Esophagus muscularis mucosa (tissue), 4 donors: ENCODE measurements around a stretch of chr13.

- PRO-cap, result no peak
- RAMPAGE, long total RNA, 4 experiments, result no peak in any of the 4 experiments
These were observed 85.2 kb downstream of the COL4A2 start for GRCh38 chr13:110392168-110392821.

- PRO-cap, result unidirectional peak, plus-strand start at chr13:110397592
- RAMPAGE, long total RNA, 4 experiments, result no peak in any of the 4 experiments
These were observed 90.5 kb downstream of the COL4A2 start for GRCh38 chr13:110397482-110398133.

- PRO-cap, result bidirectional peak, plus-strand start at chr13:110417749, minus-strand start at chr13:110417656
- RAMPAGE, long total RNA, 4 experiments, result no peak in any of the 4 experiments
These were observed 110.3 kb downstream of the COL4A2 start for GRCh38 chr13:110417304-110417934.

- PRO-cap, result no peak
- RAMPAGE, long total RNA, 4 experiments, result no peak in any of the 4 experiments
These were observed 124.7 kb downstream of the COL4A2 start for GRCh38 chr13:110431763-110432178.

GRCh38 chr13:110449406-110449954, 112.0 kb downstream of the RAB20 start:
- PRO-cap, result no peak
- RAMPAGE, long total RNA, 4 experiments, result no peak in any of the 4 experiments

GRCh38 chr13:110463795-110464810, 97.4 kb downstream of the RAB20 start:
- PRO-cap, result no peak
- RAMPAGE, long total RNA, 4 experiments, result no peak in any of the 4 experiments

GRCh38 chr13:110524404-110525287, 36.9 kb downstream of the RAB20 start:
- PRO-cap, result bidirectional peak, plus-strand start at chr13:110524754, minus-strand start at chr13:110524634
- RAMPAGE, long total RNA, 4 experiments, result no peak in any of the 4 experiments

- PRO-cap, result no peak
- RAMPAGE, long total RNA, 4 experiments, result no peak in any of the 4 experiments
These were observed 464 bp upstream of the RAB20 start for GRCh38 chr13:110561995-110562377.

GRCh38 chr13:110576700-110577302, 15.3 kb upstream of the RAB20 start:
- PRO-cap, result no peak
- RAMPAGE, long total RNA, 4 experiments, result no peak in any of the 4 experiments

- PRO-cap, result no peak
- RAMPAGE, long total RNA, 4 experiments, result no peak in any of the 4 experiments
These were observed 1.4 kb downstream of the NAXD start for GRCh38 chr13:110616737-110617074.

DNA sequence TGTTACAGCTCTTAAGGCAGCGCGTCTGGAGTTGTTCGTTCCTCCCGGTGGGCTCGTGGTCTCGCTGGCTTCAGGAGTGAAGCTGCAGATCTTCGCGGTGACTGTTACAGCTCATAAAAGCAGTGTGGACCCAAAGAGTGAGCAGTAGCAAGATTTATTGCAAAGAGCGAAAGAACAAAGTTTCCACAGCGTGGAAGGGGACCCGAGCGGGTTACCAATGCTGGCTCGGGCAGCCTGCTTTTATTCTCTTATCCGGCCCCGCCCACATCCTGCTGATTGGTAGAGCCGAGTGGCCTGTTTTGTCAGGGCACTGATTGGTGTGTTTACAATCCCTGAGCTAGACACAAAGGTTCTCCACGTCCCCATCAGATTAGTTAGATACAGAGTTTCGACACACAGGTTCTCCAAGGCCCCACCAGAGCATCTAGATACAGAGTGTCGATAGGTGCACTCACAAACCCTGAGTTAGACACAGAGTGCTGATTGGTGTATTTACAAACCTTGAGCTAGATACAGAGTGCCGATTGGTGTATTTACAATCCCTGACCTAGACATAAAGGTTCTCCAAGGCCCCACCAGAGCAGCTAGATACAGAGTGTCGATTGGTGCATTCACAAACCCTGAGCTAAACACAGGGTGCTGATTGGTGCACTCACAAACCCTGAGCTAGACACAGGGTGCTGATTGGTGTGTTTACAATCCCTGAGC, 17.0 kb downstream of the NAXD start:
- PRO-cap, result no peak
- RAMPAGE, long total RNA, 4 experiments, result no peak in any of the 4 experiments

GRCh38 chr13:110640887-110642003, 25.9 kb downstream of the NAXD start:
- PRO-cap, result unidirectional peak, plus-strand start at chr13:110641336
- RAMPAGE, long total RNA, 4 experiments, result no peak in any of the 4 experiments

DNA sequence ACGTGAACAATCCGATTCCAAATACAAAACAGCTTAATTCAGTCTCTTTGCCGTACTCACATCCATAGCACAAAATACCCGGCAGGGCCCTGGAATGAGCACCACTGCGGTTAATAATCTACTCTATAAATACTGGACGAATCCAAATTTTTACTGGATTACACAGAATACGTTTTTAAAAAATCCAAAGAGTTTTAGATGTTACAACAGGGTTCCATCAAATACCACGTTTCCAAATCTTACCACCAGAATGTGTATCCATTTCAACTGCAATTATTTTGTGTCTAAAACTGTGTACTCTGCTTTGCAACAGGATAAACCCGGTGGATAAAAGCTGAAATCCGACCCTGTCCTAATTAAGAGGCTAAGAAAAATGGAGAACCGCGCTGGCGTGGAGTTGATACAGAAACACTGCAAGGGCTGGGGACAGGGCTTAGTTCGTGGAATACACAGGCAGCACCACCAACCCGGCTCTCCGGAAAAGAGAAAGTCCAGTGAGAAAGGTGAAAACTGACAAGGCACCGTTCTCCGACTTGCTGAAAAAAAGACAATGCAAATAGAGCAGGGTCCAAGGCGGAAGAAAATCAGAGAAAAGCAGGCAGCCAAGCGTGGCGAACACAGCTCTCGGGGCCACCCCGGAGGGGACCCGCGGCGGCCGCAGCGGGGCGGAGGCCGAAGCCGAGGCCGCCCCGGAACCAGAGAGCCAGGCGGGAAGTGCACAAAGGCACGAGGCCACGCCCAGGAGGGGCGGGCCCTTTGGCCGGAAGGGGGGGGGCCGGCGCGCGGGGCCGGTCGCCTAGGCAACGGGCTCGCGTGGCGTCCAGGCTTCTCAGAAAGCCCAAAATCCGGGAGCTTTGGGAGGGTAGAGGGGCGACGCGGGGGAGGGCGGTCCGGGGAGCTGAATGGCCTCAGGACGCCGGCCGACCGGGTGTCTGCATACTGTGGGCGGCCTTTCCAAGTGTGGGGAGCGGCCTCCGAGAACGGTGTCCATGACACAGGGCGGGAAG, 1.4 kb upstream of the ING1 start:
- PRO-cap, result unidirectional peak, plus-strand start at position 429 of the sequence; bidirectional peak, plus-strand start at position 841 of the sequence, minus-strand start at position 650 of the sequence
- RAMPAGE, long total RNA, 4 experiments, result start-site peak on the minus strand in 1 of 4 experiments, centred at position 964 of the sequence, 24 reads per replicate

GRCh38 chr13:110714714-110714854, 1.1 kb downstream of the ING1 start:
- PRO-cap, result no peak
- RAMPAGE, long total RNA, 4 experiments, result no peak in any of the 4 experiments

DNA sequence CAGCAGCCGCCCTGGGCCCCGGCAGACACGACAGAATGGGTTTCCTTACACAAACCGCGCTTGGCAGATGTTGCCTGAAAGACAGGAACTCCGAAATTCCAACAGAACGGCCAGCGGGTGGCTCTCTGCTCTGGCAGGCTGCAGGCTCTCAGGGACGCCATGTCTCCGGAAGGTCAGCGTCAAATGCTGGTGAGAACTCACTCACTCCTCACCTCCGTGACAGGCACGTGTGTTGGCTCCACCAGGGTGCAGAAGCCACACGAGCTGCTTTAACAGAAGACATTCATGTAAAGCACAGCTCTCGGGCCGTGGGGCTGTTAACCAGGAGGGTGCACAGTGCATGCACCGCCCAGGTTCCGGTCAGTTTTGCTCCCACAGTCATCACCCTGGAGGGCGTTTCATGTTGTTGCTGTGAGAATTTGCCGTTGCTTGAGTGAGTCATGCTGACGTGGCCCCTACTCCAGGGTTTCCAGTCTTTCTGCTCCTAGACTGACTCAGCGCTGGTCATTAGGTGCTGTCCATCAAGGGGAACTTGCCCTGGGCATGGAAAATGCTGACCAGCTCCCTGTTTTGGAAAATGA, 44.9 kb downstream of the ANKRD10 start:
- PRO-cap, result unidirectional peak, minus-strand start at position 163 of the sequence; bidirectional peak, plus-strand start outside the sequence, minus-strand start at position 342 of the sequence
- RAMPAGE, long total RNA, 4 experiments, result start-site peak on the minus strand in 1 of 4 experiments, centred at position 387 of the sequence, 8 reads per replicate

DNA sequence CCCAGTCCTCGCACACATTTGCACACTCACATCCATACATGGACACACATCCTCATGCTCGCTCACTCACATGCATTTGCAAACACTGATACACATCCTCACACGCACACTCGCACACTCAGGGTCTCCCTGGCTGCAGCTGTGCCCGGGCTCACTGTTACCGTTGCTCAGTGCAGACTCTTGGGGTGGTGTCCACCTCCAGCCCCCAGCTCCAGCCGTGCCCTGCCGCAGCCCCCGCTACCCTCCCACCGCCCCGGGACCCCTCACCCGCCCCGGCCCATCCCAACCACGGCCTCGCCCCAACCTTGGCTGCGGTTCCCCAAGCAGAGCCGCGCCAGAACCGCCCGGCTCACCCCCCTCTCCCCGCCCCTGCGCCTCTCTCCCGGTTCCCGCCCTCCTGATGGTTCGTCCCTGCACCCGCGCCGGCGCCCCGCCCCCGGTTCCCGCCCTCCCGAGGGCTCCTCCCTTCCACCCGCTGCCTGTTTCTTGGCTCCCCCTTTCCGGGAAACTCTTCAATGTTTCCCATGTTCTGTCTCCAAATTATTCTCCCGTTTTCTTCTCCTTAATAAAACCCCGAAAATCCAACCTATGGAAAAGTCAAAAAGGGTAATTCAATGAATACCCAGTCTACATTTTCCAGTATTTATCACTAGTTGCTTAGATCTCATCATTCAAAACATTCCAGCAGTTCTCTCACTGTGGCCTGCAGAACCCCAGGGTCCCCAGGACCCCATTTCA, 40.3 kb downstream of the ANKRD10 start:
- PRO-cap, result unidirectional peak, minus-strand start at position 373 of the sequence
- RAMPAGE, long total RNA, 4 experiments, result no peak in any of the 4 experiments

DNA sequence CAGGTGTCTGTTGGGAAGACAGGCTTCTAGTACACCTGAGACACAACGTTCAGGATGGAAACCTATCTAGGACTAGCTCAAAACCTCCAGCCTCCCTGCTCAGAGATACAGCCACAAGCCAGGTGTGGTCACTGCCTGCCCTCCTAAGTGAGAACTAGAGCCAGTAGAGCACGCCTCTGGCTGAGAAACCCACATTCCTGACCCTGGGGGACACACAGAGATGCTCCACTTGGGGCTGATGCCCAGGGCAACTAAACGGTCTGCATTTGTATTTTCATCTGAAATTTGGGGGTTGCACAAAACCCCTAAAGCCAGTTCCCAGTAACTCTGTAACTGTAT, 28.0 kb downstream of the ANKRD10 start:
- PRO-cap, result no peak
- RAMPAGE, long total RNA, 4 experiments, result no peak in any of the 4 experiments

GRCh38 chr13:110902885-110903764, 11.7 kb downstream of the ANKRD10 start:
- PRO-cap, result no peak
- RAMPAGE, long total RNA, 4 experiments, result no peak in any of the 4 experiments

GRCh38 chr13:111184290-111185498, 69.6 kb downstream of the ARHGEF7 start:
- PRO-cap, result no peak
- RAMPAGE, long total RNA, 4 experiments, result no peak in any of the 4 experiments

- PRO-cap, result bidirectional peak, plus-strand start at chr13:111210833, minus-strand start at chr13:111210717
- RAMPAGE, long total RNA, 4 experiments, result no peak in any of the 4 experiments
These were observed 95.4 kb downstream of the ARHGEF7 start for GRCh38 chr13:111210346-111211075.